LNCaP clone FGC (cell line): ENCODE measurements around the gene MPP2.

DNA sequence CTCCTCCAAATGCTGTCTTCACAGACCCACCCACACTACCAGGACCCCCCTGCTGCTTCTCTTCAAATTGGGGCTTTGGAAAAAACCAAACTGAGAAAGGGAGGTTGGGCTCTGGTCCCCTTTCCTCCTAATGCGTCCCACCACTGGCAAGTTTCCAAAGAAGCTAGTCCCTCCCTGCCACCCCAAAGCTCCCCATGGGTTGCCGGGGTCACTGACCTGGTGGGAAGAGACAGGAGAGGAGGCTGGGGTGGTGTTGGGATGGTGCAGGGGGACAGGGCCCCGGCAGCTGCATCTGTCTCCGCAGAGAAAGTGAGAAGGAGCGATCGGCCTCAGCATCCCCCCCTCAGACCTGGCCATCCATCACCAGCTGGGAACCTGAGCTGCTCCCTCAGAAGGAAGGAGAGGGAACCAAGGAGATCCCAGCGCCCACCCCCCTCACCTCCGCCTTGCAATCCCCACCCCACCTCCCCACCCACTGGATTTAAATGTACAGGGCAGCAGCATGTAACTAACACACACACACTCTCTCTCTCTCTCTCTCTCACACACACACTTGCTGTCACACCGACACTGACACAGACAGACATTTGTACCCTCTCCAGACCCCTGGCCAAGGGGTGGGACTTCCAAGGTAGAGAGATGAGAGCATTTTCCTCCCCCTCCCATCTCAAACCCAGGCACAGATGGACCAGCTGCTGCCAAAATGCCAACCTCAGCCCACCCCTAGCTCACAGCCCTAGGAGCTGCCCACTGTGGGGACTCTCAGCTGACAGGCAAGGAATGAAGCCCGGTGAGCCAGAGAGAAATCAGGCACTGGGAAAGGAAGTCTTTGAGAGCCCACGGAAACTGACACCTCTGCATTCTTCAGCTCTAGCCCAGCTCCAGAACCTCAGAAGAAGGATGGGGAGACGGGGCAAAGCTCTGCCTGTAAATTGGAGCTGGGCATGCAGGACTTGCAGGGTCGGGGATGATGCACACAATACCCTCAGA is 3.1 kb downstream of the ETV4 start:
- RRBS, 2 experiments: 51 to 53% methylated on average over 2 of the region's 13 CpGs

GRCh38 chr17:43556402-43556818 is 10.3 kb upstream of the ETV4 start:
- RRBS, 2 experiments: no CpG with 5 or more reads among the region's 5 CpGs

- RRBS, 2 experiments: no CpG with 5 or more reads among the region's 12 CpGs
These were observed 28.1 kb upstream of the ETV4 start for GRCh38 chr17:43574249-43574616.

DNA sequence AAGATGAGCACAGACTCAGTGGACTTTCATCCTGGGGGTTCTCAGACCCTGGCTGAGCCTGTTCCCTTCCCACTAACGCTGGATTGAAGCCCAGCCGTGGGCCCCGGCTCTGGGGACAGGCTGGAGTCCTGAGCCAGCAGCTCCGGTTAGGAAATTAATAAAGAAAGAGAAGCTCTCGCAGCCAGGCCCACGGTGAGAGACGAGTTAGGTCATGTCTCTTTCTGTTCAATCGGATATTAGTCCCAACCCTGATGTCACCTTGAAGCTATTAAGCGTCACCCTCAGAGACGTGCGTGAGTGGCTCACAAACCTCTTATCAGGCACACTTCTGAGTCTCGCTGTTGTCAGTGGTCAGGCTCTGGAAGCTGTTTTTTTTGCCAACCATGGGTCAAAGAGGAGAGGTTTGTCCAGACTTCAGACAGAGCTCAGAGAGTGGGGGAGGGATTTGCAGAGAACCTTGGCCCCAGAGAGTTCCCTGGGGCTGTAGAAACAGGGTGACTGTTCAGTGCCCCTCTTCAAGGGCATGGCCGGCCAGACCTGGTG is 27.0 kb downstream of the MEOX1 start:
- RRBS, 2 experiments: 43% methylated on average over 1 of the region's 13 CpGs; no CpG with 5 or more reads in 1 of the 2 experiments

DNA sequence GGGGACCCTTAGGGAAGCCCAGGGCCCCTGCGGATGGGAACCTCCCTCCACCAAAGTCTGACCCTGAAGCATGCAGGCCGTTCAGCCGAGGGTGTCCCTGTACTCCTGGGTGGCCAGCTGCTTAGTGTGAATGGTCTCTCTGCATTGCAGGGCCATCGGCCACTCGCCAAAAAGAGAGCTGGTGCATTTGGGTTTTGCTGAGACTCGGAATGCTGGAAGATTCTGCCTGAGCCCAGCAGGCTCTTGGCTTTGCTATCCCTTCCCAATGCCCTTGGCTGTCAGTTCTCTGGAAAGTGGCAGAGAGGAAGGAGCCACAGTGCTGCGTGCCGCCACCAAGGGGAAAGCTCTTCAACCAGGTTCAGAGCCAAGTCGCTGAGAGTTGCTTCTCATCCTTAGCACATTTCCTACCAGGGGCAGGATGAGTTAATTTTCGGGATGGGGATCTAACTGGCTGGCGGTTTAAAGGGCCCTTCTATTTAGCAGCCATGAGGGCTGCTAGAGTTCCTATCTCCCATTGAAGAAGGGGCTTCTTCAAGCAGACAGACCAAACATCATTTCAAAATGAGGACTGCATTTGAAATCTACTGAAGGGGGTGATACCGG is 2.7 kb downstream of the MEOX1 start:
- RRBS, 2 experiments: no CpG with 5 or more reads among the region's 12 CpGs

DNA sequence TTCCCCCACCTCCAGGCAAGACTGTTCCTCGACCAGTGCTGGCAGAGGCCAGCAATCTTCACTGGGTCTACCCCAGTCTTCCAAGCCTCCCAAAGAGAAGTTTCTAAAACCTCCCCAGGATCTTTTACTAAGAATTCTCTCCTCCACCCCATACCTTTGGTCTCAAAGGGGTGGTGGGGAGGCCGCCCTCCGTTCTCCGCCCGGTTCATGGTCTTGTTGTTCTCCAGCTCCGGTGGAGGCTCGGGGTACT is 298 bp downstream of the SOST start:
- RRBS, 2 experiments: no CpG with 5 or more reads among the region's 7 CpGs

DNA sequence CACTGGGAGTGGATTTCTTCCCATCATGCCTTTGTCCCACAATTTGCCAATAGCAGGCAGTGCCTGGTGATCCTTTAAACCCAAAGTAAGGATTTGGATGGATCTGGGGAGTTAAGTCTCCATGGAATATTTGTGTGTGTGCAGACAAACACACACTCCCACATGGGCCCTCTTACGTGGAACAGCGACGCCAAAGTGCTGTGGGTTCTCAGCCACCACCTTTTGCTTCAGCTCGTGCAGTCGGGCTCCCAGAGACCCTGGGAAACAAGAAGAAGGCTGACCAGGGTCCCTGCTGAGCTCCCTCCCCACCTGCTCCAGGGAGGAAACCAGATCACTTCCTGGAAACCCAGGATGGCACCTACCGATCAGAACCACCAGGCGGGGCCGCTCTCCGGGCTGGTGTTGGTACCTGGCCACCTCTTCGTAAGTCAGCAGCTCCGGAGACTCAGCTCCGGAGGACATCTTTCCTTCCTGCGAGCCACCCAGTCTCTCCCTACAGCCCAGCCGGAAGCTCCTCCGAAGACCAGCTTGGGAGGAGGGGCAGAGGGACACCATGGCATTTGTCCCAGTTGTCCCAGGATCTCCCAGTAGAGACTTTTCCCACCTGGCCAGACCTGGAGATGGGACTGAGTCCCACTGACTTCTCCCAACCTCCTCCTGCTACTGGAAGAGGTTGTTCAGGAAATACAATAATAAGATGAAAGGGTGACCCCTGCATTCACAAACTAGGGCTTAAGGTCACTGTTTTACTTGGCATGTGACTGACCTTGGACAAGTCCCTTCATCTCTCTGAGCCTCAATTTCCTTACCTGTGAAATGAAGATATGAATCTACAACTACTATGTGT is 18.9 kb downstream of the MPP3 start:
- RRBS, 2 experiments: 88 to 91% methylated on average over 5 of the region's 15 CpGs

GRCh38 chr17:43823157-43823981 is 9.6 kb downstream of the MPP3 start:
- RRBS, 2 experiments: no CpG with 5 or more reads among the region's 10 CpGs

DNA sequence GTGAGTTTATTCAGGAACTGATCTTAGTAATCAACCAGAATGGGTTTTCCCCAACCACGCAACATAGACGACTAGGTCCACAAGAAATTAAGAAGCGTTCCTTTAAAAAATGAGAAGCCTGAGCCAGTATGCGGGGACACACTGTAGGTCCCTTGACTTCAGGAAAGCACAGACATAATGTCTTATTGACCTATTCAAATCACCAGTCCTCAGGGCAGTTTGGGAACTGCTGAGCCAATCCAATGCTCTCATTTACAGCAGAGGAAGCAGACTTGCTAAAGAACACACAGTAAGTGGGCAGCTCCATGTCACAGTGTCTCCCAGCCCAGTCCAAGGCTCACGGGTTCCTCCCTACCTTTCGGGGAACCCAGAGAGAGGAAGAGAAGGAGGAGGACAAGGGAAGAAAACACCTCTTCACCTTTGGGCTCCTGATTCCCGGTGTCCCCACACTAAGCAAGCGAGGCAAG is 2.2 kb downstream of the MPP3 start:
- RRBS, 2 experiments: no CpG with 5 or more reads among the region's 8 CpGs

- RRBS, 2 experiments: no CpG with 5 or more reads among the region's 33 CpGs
These were observed 4.3 kb upstream of the CD300LG start for GRCh38 chr17:43842583-43843250.

GRCh38 chr17:43872206-43872738 is 25.3 kb downstream of the CD300LG start:
- RRBS, 2 experiments: no CpG with 5 or more reads among the region's 9 CpGs

- RRBS, 2 experiments: 2 to 11% methylated on average over 6 of the region's 43 CpGs
These were observed at the start of gene MPP2 for GRCh38 chr17:43907308-43908069. Gene MPP2 (minus strand): TSS chr17:43907536.

DNA sequence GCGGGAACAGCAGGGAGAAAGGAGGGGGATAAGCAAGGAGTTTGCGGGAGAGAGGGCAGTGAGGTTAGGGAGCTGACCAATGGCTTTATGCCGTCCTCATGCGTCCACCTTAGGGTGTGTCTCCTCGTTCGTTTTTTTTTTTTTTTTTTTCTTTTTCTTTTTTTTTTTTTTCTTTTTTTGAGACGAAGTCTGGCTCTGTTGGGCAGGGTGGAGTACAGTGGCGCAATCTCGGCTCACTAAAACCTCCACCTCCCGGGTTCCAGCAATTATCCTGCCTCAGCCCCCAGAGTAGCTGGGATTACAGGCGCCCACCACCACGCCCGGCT is 4.8 kb downstream of the PPY start:
- RRBS, 2 experiments: no CpG with 5 or more reads among the region's 13 CpGs

- RRBS, 2 experiments: no CpG with 5 or more reads among the region's 5 CpGs
These were observed 960 bp downstream of the LSM12 start for GRCh38 chr17:44065514-44065907.

- RRBS, 2 experiments: no CpG with 5 or more reads among the region's 12 CpGs
These were observed 2.1 kb upstream of the ASB16 start for GRCh38 chr17:44168244-44168922.

- RRBS, 2 experiments: no CpG with 5 or more reads among the region's 6 CpGs
These were observed 4.2 kb downstream of the TMUB2 start for GRCh38 chr17:44190913-44191361.

DNA sequence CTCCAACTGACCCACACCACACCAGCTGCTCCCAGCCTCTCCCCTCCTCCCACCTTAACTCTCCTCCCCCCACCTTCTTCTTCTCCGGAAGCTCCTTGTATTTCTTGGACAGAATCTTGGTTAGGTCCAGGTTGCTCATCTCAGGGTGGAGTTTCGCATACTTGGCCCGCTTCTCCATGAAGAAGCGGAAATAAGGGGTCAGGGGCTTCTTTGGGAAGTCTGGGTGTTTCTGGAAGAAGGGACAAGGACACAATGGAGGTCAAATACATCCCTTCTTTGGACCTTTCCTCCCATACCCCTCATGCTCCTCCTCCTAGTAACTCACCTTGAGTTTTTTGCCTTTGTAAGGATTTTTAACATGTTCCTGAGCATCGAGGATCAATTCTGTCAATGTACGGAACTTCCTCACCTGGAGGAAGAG is 3.9 kb downstream of the UBTF start:
- RRBS, 2 experiments: no CpG with 5 or more reads among the region's 6 CpGs

DNA sequence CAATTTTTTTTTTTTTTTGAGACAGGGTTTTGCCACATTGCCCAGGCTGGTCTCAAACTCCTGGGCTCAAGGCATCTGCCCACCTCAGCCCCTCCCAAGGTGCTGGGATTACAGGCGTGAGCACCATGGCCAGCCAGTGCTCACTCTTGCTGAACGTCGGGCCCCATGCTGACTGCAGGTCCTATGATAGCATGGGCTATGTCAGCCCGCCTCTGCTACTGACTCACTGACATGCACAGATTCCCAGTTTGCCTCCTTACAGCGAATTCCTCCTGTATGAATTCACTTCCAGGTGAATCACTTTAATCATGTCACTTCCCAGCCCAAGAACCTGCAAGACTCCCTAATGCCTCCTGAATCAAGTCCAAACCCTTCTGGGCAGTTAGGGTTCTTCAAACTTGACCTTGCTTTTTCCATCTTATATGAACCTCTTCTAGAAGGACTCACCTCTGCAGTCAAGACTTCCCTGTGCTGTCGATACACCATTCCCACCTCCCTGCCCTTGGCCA is 16.1 kb upstream of the UBTF start:
- RRBS, 2 experiments: no CpG with 5 or more reads among the region's 6 CpGs

DNA sequence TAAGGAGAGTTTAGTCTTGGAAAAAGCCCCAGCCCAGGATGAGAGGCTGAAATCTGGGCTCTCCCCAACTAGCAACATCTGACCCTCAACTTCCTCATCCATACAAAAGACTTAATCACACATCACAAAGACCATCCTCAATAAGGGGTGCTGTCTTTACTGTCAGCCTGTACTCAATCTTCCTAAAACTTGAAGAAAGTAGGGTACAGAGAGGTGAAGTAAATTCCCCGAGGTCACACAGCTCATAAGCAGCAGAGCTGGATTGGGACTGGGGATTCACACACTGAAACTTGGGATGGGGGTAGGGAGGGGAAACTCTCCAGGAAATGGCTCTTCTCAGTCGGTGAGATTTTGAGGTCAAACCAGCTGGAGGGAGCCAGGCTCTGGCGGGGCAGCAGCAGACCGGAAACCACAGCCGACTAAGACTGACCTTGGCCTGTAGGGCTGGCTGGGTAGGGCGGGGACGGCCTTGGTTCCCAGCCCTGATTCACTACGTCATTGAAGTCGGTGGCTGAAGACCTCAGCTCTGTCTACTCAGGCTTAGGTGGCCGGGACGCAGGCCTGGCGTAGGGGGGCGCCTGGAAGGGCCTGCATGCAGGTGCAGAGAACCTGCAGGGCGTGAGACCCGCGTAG is 11.6 kb upstream of the SLC4A1 start:
- RRBS, 2 experiments: no CpG with 5 or more reads among the region's 16 CpGs

- RRBS, 2 experiments: no CpG with 5 or more reads among the region's 39 CpGs
These were observed 610 bp downstream of the FAM171A2 start for GRCh38 chr17:44362928-44363558.